ENCODE measurements around the gene RHCG.

GRCh38 chr15:85692798-85693709 is 101.7 kb downstream of the KLHL25 start:
- PRO-cap: no peak
CAGE:
- cytosol, long polyA minus RNA: no peak
- cytosol, long polyA plus RNA: no peak
- long polyA plus RNA: no peak
- nucleus, long polyA minus RNA: no peak
- nucleus, long polyA plus RNA: no peak

GRCh38 chr15:85704648-85705448 is 89.9 kb downstream of the KLHL25 start:
- PRO-cap: no peak
CAGE:
- cytosol, long polyA minus RNA: no peak
- cytosol, long polyA plus RNA: no peak
- long polyA plus RNA: no peak
- nucleus, long polyA minus RNA: no peak
- nucleus, long polyA plus RNA: no peak

GRCh38 chr15:85749571-85750135 is 45.1 kb downstream of the KLHL25 start:
- PRO-cap: no peak
CAGE:
- cytosol, long polyA minus RNA: no peak
- cytosol, long polyA plus RNA: no peak
- long polyA plus RNA: no peak
- nucleus, long polyA minus RNA: no peak
- nucleus, long polyA plus RNA: no peak

- PRO-cap: no peak
CAGE:
- cytosol, long polyA minus RNA: no peak
- cytosol, long polyA plus RNA: no peak
- long polyA plus RNA: no peak
- nucleus, long polyA minus RNA: no peak
- nucleus, long polyA plus RNA: no peak
These were observed 82.5 kb downstream of the AGBL1 start for GRCh38 chr15:86161986-86162693.

- PRO-cap: no peak
CAGE:
- cytosol, long polyA minus RNA: no peak
- cytosol, long polyA plus RNA: no peak
- long polyA plus RNA: no peak
- nucleus, long polyA minus RNA: no peak
- nucleus, long polyA plus RNA: no peak
These were observed 3.0 kb upstream of the ISG20 start for GRCh38 chr15:88635479-88636605.

- PRO-cap: no peak
CAGE:
- cytosol, long polyA minus RNA: no peak
- cytosol, long polyA plus RNA: no peak
- long polyA plus RNA: no peak
- nucleus, long polyA minus RNA: no peak
- nucleus, long polyA plus RNA: no peak
These were observed 82.1 kb downstream of the ISG20 start for GRCh38 chr15:88720929-88721284.

GRCh38 chr15:88803787-88804048 is 482 bp downstream of the ACAN start:
- PRO-cap: no peak
CAGE:
- cytosol, long polyA minus RNA: no peak
- cytosol, long polyA plus RNA: no peak
- long polyA plus RNA: no peak
- nucleus, long polyA minus RNA: no peak
- nucleus, long polyA plus RNA: no peak

DNA sequence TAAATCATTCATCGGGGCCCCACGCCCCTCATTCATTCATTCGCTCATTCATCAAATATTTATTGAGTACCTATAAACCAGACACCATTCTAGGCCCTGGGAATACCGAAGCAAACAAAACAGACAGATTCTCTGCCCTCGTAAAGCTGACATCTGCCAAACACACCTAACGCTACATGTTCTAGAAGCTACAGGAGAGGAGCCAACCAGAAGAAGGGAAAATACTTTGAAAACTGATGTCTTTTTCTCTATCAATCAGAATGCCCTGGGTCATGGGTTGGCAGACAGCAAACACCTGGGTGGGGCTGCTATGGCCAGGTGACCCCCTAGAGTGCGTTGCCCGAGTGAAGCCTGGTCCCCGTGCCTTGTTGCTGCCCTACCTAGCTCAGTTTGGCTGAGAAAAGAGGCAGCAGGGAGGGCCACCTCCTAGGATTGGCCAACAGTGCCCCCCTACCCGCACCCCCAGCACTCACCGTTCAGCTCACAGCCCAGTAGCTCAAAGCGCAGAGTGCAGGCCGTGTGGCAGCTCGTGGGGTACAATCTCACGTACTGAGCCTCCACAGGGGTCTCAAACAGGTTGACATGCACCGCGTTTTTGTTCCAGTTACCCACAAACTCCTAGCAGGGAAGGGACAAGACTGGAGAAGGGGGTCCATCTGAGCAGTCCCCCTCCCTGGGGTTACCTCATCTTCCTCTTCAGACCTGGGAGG is 7.7 kb downstream of the MFGE8 start:
- PRO-cap: no peak
CAGE:
- cytosol, long polyA minus RNA: no peak
- cytosol, long polyA plus RNA: no peak
- long polyA plus RNA: no peak
- nucleus, long polyA minus RNA: no peak
- nucleus, long polyA plus RNA: no peak

- PRO-cap: no peak
CAGE:
- cytosol, long polyA minus RNA: no peak
- cytosol, long polyA plus RNA: no peak
- long polyA plus RNA: no peak
- nucleus, long polyA minus RNA: no peak
- nucleus, long polyA plus RNA: no peak
These were observed 3.1 kb downstream of the MFGE8 start for GRCh38 chr15:88909712-88910932.

GRCh38 chr15:88995423-88995950 is 82.3 kb upstream of the MFGE8 start:
- PRO-cap: no peak
CAGE:
- cytosol, long polyA minus RNA: no peak
- cytosol, long polyA plus RNA: no peak
- long polyA plus RNA: no peak
- nucleus, long polyA minus RNA: no peak
- nucleus, long polyA plus RNA: no peak

DNA sequence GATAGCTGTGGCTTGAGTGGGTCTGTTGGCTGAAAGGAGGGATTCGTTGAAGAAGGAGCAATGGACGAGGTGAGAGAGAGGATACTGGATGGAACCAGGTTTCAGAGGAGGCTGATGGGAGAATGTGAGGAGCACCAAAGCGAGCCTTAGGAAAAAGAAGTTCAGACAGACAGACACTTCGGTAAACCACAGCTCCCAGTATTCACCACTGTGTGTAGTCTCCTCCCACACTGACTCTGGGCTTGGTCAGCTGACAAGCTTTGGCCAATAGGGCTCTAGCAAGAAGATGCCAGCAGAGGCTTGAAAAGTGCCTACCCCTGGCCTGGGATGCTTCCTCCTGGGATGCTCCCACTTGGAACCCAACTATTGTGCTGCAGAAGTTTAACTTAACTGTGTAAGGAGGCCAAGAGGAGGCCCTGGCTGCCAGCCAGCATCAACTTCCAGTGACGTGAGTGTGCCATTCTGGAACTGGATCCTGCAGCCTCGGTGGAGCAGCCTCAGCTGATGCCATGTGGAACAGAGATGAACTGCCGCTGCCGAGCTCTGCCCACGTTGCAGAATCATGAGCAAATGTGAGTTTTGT is 47.4 kb upstream of the ABHD2 start:
- PRO-cap: no peak
CAGE:
- cytosol, long polyA minus RNA: no peak
- cytosol, long polyA plus RNA: no peak
- long polyA plus RNA: no peak
- nucleus, long polyA minus RNA: no peak
- nucleus, long polyA plus RNA: no peak

DNA sequence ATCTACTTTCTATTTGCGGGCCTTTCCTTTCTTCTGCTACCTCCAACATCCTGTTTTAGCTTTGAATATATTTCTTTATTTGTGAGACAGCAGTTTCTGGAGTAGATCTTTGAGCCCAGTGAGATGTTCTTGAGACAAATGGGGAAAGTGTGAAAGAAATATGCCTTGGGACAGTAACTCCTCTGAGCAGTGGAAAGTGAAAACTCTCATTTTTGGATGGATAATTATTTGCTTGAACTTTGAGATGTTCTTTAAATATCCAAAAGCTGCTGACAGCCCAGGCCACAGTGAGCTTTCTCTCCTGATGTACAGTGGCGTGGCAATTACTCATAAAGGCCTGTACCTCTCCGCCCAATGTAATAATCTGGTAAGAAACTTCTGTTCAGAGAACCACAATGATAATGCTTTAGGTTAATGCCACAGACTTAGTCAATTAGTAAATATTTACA is 12.9 kb downstream of the ABHD2 start:
- PRO-cap: no peak
CAGE:
- cytosol, long polyA minus RNA: no peak
- cytosol, long polyA plus RNA: no peak
- long polyA plus RNA: no peak
- nucleus, long polyA minus RNA: no peak
- nucleus, long polyA plus RNA: no peak

DNA sequence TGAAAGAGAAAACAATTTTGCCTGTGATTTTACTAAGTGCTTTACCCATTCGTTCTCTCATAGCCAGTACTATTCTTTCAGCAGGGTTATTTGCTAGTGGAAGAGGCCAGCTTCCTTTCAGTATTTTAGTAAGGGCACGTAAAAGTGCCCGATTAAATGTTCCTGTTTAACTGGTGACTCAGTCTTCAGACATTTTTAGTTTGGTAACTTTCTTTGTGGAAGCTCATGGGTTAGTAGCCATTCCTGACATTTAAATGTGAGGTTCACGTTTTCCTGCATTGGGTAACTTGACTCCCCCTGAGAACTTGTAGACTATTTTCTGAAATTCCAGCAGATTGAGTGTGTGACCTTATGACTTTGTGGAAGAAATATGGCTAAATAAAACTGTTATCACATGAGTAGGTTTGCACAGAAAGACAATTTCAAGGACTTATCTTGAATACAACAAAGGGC is 16.9 kb downstream of the ABHD2 start:
- PRO-cap: no peak
CAGE:
- cytosol, long polyA minus RNA: no peak
- cytosol, long polyA plus RNA: no peak
- long polyA plus RNA: no peak
- nucleus, long polyA minus RNA: no peak
- nucleus, long polyA plus RNA: no peak

DNA sequence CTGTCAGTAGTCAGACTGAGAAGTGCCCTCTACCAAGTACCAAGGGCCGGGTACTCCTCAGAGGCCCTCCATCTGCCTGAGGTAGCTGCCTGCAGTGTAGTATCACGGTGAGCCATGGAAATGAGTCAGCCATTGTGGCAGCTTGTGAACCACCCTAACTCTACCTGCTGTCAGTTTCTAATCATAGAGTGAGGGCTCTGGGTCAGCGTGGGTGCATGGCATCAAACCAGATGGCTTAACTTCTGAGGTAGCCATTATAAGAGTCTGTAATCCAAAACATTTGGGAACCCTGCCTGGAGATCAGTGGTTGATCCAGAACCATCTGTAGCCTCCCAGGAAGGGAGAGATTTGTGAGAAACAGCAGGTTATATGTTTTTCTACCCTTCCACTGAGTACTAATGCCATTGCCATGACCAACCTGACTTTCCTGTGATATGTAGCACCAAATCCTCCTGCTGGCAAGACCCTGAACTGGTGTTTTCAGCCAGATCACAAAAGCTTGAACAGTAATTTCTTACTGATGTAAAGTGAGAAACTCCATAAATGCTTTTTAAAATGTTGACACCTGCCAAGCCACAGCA is 38.9 kb downstream of the ABHD2 start:
- PRO-cap: no peak
CAGE:
- cytosol, long polyA minus RNA: no peak
- cytosol, long polyA plus RNA: no peak
- long polyA plus RNA: no peak
- nucleus, long polyA minus RNA: no peak
- nucleus, long polyA plus RNA: no peak

- PRO-cap: no peak
CAGE:
- cytosol, long polyA minus RNA: no peak
- cytosol, long polyA plus RNA: no peak
- long polyA plus RNA: no peak
- nucleus, long polyA minus RNA: no peak
- nucleus, long polyA plus RNA: no peak
These were observed 24.5 kb downstream of the RLBP1 start for GRCh38 chr15:89196677-89197455.

DNA sequence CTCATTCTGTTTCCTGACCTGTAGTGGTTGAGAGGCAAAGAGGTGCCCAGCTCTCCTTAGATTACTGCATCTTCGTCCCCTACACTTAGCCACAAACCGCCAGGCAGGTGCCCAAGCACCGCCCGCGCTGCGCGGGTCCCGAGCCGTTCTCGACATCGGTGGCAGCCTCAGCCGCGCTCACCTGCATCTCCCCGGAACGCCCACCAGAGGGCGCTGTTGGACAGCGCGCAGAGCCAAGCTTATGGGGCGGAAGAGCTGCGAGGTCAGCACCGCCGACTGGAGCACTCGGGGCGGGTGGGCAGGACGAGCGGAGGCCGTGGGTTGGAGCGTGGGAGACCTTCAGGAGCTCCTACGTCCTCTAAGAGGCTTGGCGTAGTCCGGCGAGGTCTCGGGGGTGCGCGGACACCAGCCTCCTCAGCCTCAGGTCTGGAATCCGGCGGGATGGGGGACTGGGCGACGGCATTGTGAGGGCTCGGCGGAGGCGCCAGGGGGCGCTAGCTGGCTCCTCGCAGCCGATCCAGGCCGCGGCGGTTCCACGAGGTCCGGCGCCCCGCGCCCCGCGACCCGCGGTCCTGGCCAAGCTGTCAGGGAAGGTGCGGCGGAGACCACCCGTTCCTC is 24.1 kb upstream of the POLG start:
- PRO-cap: no peak
CAGE:
- cytosol, long polyA minus RNA: no peak
- cytosol, long polyA plus RNA: no peak
- long polyA plus RNA: no peak
- nucleus, long polyA minus RNA: no peak
- nucleus, long polyA plus RNA: no peak

- PRO-cap: no peak
CAGE:
- cytosol, long polyA minus RNA: no peak
- cytosol, long polyA plus RNA: no peak
- long polyA plus RNA: no peak
- nucleus, long polyA minus RNA: no peak
- nucleus, long polyA plus RNA: no peak
These were observed 43.3 kb upstream of the POLG start for GRCh38 chr15:89377922-89378363.

DNA sequence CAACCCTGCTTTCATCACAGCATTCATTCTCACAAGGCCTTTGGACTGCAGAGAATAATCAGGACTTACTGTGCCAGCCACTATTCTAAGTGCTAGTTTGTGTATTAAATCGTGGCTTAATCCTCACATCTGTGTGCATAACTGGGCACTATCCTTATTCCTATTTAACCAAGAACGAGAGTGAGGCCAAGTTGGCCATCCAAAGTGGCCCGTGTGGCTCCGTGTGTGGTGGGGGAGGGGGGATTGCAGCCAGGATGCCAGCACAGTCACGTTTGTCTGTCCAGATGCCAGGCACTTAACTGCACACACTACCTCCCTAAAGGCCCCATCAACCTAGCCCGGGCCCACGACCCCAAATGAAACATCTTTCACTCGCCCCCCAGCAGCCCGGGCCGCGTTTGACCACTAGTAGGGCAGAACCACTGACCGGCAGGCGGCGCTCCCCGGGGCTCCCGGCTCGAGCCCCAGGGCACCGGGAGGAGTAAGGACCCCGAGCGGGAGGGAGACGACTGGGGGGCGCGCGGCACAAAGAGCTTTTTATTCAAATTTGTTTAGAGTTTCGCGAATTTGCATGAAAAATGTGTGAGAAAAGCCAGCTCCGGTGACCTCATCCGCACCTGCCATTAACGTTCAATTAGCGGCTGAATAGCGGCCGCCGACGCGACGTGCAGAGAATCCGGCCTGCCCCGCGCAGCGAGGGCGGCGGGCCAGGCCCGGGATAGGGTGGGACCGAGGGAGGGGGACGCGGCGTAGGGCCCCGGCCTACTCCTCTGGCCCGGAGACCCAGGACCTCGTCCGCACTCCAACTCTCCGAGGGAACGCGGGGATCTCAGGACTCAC is 64.6 kb upstream of the POLG start:
- PRO-cap: no peak
CAGE:
- cytosol, long polyA minus RNA: no peak
- cytosol, long polyA plus RNA: no peak
- long polyA plus RNA: no peak
- nucleus, long polyA minus RNA: no peak
- nucleus, long polyA plus RNA: no peak

GRCh38 chr15:89496159-89497218 is at the start of gene RHCG:
TSS of gene RHCG (minus strand) at chr15:89496583.
- PRO-cap: no peak
CAGE:
- cytosol, long polyA minus RNA: no peak
- cytosol, long polyA plus RNA: no peak
- long polyA plus RNA: no peak
- nucleus, long polyA minus RNA: no peak
- nucleus, long polyA plus RNA: no peak

DNA sequence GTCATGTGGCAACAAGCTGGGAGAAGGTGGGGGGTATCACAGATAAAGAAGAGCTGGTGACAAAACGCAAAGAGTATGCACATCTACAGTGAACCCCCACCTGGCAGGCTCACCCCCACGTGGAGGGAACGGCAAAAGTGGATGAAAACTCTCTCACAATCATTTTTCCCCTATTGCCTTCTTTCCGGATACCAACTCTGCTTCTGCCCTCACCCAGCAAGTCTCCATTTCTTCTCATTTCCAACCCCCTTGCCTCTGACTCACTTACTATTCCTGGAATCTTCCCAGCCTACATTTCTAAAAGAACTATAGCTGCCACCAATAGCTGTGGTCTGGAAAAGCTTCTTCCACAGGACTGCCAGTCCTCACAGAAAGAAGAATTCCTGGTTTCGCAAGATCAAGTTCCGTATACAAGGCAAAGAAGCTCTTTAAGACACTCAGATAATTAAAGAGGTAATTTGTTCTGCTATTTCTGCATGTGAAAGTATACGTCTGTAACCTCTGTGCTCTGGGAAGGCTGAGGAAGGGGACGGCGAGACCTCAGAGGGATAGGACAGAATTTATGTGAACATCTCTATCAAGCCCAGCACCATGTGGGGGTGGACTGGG is 21.9 kb upstream of the ANPEP start:
- PRO-cap: no peak
CAGE:
- cytosol, long polyA minus RNA: no peak
- cytosol, long polyA plus RNA: no peak
- long polyA plus RNA: no peak
- nucleus, long polyA minus RNA: no peak
- nucleus, long polyA plus RNA: no peak